Amniotic epithelial cell (primary cell): Measurements from ENCODE around the genes KAT2A, CCR10 and G6PC1.

DNA sequence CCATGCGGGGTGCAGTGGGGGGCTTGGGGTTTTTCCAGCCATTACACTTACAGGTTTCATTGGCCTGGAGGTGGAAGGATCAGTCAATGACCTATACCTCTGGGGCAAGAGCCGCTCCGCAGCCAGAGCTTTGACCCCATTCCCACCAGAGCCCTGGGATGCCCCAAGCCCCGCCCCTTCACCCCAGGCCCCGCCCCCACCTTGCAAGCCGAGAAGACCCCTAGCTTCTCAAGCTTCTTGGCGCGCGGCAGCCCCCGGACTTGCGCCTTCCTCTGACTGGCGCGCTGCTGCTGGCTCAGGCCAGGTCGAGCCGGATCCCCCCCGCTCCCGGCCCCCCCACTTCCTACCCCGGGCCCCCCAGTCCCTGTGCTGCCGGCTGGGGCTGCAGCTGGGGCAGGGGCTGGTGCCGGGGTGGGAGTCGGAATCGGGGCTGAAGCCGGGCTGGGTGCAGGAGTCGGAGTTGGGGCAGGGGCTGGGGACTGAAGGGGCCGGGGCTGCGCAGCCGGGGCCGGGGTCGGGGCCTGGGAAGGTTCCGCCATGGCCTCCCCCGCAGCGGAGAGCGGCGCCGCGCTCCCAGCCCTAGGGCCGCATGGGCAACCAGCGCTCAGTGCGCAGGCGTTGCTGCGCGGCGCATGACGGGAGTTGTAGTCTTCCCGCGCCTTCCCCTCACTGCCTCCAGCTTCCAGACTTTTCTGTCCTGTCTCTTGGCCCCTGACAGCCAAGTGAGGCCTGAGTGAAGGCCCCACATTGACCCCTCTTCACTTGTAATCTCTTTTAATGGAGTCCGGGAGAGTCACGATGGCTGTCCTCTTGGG lies at the start of gene KAT2A:
Gene KAT2A, minus strand, starts transcription at position 602 of the 815 bp plus-strand sequence.
- RRBS: 4% methylated on average over 9 of the region's 48 CpGs

- RRBS: no CpG with 5 or more reads among the region's 7 CpGs
These were observed 12.6 kb downstream of the RAB5C start for GRCh38 chr17:42142109-42142605.

DNA sequence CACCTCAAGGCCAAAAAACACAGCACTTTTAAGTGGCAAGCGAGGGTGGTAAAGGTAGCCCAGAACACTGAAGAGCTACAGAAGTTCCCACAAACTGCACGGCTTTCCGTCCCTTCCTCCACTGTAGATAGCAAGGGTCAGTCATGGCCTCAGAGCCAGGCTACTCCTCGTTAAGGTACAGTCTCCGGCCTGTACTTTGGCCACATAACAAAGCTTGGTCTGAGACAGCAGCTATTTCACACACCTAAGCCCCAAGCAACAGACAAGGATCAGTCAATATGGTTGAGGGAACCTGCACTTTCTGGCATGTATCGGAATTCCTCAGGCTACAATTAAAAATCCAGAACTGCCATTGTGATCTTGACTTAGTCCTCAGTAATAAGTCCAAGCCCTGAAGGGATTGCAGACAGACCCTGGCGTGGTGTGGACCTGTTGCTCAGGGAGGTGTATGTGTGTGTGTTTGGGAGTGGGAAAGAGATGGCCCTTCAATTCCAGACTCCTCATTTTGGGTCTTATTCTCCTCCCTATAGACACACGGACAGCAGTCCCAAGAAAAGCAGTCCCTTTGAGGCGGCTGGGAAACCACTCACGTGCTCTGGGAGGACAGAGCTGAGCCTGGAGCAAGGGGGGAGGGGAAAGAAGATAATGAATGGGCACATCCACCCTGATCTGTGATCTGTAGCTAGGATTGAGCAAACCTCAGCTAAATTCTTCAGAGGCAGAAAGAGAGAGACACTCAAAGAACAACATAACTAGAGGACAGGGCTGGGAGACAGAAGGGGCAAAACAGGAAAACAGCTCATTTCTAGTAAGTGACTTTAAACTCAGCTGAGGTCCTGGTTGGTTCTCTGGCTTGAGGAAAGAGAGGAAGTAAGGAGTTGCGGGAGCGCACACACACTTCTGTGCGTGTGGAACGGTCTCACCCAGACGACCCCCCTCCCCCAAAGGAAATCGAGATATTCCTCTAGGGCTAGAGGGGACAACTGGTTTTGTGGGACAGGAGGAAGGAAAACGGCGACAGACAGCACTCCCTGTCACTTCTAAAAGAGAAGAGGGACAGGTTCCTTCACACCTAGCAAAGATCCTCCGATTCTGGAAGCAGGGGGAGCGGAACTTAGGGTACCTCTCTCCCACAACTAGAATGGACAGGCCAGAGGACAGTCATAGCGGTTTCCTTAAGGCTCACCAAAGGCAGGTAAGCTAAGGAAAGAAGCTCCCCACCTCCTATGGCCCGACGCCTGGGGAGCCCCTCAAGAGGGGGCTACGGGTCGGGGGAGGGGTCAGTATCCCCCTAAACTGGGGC lies 823 bp downstream of the RAB5C start:
- RRBS: no CpG with 5 or more reads among the region's 25 CpGs

GRCh38 chr17:42167633-42168126 lies 12.9 kb upstream of the RAB5C start:
- RRBS: 66% methylated on average over 1 of the region's 8 CpGs

DNA sequence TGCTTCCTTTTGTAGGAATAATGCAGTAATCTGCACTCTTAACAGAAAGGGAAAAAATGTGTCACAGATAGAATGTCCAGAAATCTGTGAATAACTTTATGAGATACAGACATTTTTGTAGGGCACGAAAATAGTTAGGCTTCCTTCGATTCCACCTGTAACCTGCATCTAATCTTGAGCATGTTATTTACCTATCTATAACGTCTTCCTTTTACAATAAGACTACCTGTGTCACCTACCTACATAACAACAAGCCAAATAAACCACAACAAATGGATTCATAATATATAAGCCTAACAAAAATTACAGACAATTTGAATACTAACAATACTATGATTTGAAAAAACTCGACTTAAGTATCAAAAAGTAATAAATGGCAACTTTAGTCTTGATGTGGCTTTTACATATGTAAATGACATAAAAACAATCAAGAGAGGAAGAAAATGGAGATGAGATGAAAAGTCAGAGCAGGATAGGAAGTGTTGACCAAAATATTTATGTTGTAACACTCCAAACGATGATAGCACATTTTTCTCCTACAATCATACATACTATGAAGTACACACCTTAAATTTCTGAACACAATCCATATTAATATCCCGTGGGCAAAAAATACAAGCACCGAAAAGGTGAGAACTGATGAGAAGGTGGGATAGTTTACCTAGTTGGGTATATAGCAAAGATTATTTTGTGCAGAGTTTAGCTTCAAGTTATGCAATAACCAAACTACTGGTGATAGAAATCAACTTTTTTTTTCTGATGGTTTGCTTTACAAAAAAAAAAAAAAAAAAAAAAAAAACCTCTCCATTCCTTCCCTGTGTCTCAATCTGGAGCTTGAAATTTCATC lies 2.5 kb downstream of the STAT5B start:
- RRBS: no CpG with 5 or more reads among the region's 7 CpGs

DNA sequence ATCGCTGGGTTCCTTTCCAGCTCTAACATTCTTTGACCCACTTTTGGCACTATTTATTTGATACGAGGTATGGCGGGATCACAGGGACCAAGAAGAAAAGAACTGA lies 1.1 kb downstream of the STAT5B start:
- RRBS: no CpG with 5 or more reads among the region's 3 CpGs

- RRBS: no CpG with 5 or more reads among the region's 16 CpGs
These were observed 15.7 kb downstream of the STAT5A start for GRCh38 chr17:42303775-42304683.

DNA sequence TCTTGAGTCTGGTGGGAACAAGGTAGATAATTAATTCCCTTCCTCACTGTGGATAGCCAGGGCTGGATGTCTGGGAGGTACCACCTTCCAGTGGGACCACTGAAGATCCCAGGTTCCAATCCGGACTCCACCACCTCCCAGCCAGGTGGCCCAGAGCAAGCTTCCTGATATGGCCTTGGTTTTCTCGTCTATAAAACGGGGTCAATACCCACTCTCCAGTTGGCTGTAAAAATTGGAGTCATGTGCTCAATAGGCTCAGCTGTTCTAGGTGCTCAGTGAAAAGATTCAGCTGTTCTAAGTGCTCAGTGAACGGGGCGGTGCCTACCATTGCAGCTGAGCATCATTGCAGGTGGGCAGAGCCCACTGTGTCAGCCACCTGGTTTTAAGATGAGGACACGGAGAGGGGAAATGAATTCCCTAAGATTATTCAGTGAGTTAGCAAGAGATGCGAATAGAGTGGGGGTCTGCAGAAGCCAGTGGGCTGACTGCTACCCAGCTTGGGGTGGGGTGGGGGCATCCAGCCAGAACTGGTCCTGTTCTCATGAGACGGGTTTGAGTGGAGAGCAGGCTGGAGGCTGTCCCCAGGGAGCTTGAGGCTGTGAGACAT lies 21.7 kb downstream of the STAT5A start:
- RRBS: no CpG with 5 or more reads among the region's 8 CpGs

DNA sequence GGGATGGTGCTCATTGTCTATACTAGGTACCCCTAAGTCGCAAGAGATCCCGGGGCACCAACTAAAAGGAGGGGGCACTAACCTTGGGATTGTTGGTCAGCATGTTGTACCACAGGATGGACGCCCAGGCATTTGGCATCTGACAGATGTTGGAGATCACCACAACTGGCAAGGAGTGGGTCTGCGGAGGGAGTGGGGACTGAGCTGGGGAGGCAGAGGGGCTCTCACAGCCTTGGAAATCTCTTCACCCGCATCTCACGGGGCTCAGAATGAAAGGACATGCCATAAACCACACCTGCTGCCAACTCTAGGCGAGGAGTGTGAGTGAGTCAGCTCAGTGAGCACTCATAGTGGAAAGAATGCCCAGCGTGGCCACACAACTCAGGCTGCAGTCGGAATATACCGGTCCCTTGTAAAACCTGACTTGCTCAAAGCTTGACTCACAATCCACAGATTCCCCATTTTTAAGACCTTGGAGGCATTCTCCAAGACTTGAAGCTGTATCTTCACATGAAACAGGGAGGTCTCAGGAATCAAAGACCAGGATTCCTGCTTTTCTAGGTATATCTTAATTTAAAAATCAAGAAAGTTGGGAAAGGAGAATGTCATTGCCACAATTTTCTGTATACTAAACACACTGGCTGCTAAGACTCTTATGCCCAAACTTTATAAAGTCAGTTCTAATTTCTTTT lies 36.7 kb downstream of the STAT5A start:
- RRBS: no CpG with 5 or more reads among the region's 10 CpGs

GRCh38 chr17:42472525-42473604 lies 14.2 kb downstream of the ATP6V0A1 start:
- RRBS: no CpG with 5 or more reads among the region's 16 CpGs

- RRBS: 8% methylated on average over 13 of the region's 29 CpGs
These were observed 235 bp upstream of the MLX start for GRCh38 chr17:42566718-42567012.

DNA sequence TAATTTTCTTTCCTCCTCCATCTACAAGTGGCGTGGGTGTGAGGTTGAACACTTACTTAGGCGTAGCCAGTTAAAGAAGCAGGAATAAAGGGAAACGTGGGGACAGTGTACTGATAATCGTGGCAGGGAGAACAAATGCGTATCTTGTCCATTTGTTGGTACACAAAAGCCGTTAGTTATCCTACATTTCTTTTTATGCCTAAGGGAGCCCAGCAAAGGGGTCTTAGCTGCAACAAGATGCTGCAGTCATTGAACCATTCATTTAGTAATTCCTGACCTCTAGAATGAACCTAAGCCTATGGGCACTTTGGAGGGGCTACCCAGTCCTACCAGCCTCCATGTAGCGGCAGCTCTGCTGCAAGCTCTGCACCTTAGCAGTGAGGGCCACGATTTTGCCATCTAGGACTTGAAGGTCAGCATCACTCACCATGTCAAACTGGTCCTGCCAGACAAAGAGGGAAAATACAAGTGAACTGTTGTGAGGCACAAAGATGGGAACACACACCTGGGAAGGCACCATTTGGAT lies 3.7 kb downstream of the PSMC3IP start:
- RRBS: no CpG with 5 or more reads among the region's 8 CpGs

DNA sequence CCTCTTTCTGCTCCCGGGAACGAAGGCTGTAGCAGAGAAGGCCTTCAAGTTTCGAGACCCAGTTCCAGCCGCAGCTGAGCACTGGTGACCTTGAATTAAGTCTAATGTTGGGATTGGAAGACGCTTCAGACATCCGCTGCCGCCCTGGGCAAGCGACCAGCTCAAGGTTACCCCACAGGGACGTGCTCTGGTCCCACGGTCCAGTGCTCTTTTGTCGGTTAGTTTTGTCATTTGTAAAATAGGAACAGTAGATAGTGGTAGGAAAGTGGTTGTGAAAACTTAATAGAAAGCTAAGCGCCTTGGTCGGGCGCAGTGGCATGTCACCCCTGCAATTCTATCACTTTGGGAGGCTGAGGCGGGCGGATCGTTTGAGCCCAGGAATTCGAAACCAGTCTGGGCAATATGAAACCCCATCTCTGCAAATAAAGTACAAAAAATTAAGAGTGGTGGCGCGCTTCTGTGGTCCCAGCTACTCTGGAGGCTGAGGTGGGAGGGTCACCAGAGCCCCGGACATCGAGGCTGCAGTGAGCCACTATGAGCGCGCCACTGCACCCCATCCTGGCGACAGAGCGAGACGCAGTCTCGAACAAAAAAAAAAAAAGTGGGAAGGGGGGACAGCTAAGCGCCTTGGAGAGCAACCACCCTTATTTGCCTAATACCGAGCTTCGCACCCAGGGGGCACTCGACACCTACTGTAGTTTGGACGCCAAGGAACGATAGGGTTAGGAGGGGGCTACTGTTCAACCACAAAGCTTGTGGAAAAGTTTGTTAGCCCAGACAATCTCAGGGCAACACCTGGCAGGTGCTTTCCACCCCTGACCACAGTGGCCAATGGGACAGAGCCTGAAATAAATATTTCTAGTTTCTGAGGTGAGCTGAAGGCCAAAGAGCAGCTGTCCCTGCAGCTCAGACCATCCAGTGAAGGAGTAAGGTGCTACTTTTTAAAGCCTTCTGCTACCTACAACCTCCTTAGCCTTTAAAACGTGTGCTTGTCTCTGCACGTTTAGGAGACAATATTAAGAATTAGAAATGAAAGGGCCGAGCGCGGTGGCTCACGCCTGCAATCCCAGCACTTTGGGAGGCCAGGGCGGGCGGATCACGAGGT lies 749 bp upstream of the PSMC3IP start:
- RRBS: no CpG with 5 or more reads among the region's 43 CpGs

GRCh38 chr17:42681754-42682161 lies at the start of gene CCR10:
Gene CCR10, minus strand, starts transcription at chr17:42681843.
- RRBS: no CpG with 5 or more reads among the region's 9 CpGs

GRCh38 chr17:42794999-42795448 lies 3.5 kb downstream of the COA3 start:
- RRBS: no CpG with 5 or more reads among the region's 6 CpGs

GRCh38 chr17:42846026-42847226 lies 2.0 kb downstream of the AOC2 start:
- RRBS: no CpG with 5 or more reads among the region's 15 CpGs

DNA sequence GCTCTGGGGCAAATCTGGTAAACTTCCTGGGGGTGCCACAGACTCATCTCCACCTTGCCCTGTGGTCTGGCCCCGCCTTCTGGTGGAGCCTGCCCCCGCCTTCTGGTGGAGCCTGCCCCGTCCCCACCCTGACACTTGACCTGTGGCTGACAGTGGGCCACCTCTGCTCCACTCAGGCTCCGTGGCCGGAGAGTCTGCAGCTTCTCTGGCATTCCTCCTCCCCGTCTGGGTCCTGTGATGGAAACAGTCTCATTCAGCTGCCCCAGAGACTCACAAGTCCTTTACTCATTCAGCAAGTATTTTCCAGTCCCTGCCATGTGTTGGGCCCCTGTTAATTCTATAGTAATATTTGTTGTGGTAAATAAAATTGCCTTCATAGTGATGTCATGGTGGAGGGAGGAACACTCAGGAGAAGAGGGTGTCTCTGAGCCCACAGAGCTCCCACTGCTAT lies 21.0 kb upstream of the G6PC1 start:
- RRBS: no CpG with 5 or more reads among the region's 6 CpGs

DNA sequence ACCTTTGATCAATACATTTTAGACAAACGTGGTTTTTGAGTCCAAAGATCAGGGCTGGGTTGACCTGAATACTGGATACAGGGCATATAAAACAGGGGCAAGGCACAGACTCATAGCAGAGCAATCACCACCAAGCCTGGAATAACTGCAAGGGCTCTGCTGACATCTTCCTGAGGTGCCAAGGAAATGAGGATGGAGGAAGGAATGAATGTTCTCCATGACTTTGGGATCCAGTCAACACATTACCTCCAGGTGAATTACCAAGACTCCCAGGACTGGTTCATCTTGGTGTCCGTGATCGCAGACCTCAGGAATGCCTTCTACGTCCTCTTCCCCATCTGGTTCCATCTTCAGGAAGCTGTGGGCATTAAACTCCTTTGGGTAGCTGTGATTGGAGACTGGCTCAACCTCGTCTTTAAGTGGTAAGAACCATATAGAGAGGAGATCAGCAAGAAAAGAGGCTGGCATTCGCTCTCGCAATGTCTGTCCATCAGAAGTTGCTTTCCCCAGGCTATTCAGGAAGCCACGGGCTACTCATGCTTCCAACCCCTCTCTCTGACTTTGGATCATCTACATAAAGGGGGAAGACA lies at the start of gene G6PC1:
Gene G6PC1, plus strand, starts transcription at position 115 of the 590 bp plus-strand sequence.
- RRBS: no CpG with 5 or more reads among the region's 8 CpGs

- RRBS: no CpG with 5 or more reads among the region's 6 CpGs
These were observed 10.3 kb downstream of the G6PC1 start for GRCh38 chr17:42910985-42911264.

DNA sequence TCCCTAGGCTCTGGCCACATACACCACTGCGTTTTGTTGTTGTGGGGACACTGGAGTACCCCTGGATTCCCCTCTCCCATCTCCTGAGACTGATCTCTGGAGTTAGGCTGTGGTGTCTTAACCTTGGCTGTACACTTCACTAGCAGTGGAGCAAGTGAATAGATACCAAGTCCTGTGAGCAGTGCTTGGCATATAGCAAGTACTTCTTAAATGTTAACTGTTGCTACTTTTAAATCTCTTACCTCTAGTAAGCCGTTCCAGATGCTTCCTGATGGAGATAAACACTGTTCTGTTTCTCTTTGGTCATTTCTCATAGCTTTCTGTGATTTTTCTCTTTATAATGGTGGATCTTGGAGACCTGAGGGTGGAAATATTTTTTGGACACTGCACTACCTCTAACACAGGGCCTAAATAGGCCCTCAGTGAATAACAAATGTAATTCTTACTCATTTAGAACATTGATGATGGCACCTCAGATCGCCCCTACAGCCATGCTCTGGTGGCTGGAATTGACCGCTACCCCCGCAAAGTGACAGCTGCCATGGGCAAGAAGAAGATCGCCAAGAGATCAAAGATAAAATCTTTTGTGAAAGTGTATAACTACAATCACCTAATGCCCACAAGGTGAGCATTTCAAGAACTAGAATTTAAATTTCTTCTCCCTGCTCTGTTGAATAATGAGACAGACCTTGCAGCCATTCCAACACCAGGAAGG lies 1.4 kb downstream of the RPL27 start:
- RRBS: no CpG with 5 or more reads among the region's 6 CpGs